ENCODE data around the gene CCDC85C.

DNA sequence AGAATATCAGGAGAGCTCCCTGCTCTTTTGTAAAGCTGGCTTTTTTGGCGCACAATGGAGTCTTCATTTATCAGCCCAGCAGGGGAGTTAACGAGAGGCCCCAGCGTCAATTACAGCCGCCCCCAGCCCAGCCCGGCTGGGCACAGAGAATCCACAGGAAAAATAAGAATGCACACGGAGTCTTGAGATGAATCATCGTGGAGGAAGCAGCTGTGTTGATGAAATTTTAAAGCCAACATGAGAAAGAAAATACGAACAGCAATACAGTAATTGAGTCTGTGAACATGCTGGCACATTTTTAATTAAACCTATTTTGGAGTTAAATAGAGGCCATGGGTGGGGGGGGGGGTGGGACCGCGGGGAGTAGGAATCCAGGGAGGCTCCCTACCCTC is 50.0 kb downstream of the CCNK start:
- PRO-cap: no peak

DNA sequence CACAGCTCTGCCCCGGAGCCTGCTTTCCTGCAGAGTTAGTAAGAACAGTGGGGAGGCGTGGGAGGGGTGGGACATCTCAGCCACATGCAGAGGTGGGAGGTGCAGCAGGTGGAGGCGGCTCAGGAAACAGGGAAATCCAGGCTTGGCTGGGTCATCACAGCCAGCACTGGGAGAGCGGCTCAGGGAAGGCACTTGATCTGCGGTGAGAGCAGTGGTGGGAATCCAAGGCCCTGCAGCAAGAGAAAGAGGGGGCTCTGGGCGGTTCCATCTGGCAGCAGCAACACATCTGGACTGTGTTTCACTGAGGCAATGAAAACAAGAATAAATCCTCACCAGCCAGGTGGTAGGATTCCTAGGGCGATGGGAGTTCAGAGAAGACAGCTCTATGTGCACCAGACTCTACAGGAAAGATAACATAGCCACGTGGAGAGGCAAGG is 57.7 kb downstream of the CCDC85C start:
- PRO-cap: no peak

DNA sequence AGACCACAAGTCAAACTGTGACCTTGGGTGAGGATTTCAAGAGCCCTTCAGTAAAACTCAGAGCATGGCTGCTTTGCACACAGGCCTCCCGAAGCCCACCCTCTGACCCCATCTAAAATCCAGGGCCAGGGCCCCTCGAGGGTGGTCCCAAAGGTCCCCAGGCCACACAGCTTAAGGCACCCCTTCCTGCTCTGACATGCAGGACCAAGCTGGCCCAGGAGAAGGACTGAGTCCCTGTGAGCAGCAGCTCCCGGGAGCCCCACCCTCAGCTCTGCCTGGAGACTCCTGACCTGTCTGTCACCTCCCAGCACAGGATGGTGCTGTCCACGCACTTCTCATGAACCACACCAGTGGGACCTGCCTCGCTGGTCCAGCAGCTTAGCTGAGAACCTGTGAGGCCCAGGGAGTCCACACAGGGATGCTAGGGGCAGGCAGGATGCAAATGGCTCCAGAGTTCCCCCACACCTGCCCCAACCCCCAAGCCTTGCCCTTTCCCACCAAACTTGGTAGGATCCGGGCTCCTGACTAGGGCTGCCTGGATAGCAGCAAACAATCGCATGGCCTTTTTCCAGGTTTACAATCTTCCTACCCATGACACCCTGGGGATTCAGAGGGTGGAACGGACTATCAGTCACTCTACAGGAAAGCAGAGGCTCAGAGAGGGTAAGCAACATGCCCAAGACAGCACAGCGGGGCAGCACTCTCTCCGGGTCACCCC is 27.7 kb downstream of the CCDC85C start:
- PRO-cap: no peak

- PRO-cap: no peak
Observed at GRCh38 chr14:99578348-99579182, 25.4 kb downstream of the CCDC85C start.

DNA sequence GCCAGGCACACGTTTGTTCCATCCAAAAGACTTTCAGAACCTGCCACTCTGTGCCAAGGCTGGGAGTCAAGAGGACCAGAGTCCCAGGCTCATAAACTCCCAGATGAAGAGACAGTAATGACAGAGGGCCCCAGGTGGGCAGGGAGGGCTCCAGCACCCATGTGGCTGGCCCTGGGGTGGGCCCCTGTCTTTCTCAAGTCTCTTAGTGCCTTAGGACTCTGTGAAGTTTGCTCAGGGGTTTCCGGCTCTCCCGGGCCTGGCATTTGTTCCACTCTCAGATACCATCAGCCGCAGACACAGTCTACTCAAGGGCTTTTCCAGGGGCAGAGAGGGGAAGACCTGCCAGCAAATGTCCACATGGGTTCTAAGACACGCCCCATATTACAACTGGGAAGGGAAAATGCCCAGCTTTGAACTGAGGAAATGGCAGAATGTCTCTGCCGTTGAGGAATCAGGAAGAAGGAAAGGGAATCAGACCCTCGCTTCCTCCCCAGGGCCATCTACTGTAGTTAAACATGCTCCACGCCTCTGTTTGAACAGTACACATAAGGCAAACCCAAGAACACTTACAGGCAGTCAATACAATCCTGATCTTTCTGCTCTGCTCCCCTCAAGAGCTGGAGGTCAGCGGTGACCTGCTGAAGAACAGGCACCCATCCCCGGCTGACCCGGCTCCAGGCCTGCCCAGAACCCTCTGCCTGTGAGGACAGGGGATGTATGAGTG is 7.9 kb downstream of the CCDC85C start:
- PRO-cap: no peak

- PRO-cap: no peak
Observed at GRCh38 chr14:99603796-99604717, at the start of gene CCDC85C. Gene CCDC85C, minus strand, starts transcription at chr14:99604207.

GRCh38 chr14:99944139-99945021 is 120.8 kb upstream of the EVL start:
- PRO-cap: no peak

DNA sequence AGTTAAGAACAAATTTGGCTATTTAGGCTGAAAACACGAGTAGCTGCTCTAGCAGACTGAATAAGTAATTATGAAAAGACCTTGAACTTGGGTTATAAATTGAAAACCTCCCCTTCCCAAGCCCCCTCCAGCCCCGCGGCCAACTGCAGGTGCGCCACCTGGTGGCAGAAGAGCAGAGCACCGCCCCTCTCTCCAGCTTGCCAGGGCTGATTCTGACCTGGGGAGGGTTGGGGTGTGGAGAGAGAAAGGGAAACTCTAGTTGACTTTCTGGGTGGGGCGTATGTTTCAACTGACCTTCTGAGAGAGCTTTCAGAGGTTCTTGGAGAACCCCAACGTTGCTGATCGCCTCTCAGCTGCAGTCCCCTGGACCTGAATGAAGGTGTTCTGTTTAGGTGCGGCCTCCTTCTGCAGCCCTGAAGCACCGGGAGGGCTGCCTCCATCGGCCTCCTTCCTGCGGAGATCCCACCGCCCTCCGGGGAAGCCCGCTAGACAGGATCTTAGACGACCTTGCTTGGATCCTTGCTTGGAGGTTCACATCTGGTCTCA is 118.2 kb upstream of the EVL start:
- PRO-cap: no peak

- PRO-cap: no peak
Observed at GRCh38 chr14:100018493-100018940, 46.7 kb upstream of the EVL start.

DNA sequence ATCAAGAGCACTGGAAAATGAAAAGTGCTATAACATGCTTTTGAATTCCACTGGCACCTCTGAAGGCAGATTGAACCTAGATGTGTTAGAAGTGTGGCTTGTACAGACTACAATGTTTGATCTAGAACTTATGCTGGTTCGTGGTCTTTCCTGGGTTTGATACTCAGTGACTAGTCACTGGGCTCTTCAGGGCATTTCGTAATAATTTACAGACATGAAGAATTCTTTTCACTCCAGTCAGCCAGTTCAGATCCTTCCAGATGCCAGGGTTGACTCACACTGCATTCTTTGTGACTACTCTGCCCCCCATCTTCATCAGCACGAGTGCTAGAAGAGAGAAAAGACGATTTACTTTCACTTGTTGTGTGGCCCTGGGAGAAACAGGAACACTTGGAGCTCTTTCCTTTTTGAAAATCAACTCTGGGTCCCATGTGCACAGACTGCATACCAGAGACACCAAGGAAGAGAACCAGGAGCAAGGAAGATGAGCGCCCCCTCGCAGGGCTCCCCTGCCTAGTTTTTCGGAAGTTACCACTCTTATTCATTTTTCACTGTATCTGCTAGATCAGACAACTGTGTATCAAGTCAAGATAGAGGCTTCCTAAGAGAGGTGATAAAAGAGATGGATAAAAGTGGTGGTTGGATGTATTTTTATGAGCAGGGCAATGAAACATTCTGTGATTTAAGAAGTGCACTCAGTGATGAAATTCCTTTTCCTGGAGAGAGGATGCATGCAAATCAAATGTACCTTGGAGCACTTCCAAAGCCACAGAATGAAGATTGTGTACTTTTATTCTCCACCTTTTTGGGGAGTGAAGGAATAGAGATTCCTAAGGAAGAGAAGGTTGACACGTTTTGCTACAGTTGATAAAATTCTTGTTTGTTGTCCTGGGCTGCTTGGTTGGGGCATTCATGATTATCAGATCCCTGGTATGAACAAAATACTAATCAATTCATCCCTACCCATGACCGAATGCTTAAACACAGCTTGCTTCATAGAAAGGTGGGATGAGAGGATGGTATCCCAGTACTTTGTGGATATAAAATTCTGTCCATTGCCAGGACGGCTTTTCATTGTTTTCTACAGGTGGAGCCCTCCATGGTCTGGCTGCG is 33.4 kb upstream of the EVL start:
- PRO-cap: no peak

DNA sequence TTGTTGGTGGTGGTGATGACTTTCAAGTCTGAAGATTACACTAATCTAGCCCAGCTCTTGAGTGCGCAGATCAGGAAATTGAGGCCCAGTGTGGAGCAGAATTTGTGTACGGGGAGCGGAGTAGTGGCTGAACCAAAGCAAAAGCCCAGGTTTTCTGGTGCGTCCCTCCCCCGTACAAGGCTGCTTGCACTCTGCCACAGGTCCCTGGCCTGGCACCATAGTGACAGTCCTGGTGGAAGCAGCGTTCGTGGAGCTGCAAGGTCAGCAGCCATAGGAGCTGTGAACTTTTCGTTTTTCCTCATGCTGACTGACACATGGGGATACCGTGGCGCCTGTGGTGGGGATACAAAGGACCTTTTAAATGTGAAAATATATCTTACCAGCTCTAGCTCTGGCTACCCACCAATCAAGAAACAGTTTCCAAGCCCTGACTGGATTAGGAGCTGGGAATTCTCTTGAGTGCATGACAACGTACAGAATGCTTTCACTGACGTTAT is 1.8 kb downstream of the EVL start:
- PRO-cap: no peak

GRCh38 chr14:100067469-100068391 is 2.5 kb downstream of the EVL start:
- PRO-cap: no peak

- PRO-cap: no peak
Observed at GRCh38 chr14:100084487-100085109, 19.4 kb downstream of the EVL start.

DNA sequence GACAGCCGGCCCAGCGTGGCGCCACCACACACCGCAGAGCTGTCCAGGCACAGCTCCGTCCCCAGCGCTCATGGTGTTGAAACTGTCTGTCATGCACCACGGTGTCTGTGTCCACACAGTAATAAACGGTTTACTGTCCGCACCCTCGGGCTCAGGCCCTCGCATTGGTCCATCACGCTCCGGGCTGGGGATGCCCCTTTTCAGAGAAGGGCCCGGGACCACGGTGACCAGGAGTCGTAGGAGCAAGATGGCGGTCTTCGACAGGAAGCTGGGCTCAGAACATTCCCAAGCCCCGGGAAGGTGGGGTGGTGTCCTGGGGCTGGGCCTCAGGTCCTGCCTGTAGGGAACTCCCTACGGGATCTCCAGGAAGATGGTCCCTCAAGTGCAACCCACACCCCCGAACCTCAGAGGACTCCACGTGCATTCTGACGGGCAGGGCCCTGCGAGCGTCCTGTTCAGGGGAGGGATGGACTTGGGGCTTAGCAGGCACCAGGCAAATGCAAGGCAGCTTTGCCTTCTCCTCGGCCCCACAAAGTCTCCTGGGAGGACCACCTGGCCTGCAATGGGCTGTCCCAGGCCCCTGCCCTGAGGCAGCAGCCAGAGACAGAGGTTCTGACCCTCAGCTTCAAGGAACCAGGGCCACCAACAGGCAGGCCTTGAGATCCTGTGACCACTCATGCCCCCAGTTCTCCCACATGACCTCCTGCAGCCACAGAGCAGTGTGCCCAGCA is 15.2 kb downstream of the DEGS2 start:
- PRO-cap: no peak

DNA sequence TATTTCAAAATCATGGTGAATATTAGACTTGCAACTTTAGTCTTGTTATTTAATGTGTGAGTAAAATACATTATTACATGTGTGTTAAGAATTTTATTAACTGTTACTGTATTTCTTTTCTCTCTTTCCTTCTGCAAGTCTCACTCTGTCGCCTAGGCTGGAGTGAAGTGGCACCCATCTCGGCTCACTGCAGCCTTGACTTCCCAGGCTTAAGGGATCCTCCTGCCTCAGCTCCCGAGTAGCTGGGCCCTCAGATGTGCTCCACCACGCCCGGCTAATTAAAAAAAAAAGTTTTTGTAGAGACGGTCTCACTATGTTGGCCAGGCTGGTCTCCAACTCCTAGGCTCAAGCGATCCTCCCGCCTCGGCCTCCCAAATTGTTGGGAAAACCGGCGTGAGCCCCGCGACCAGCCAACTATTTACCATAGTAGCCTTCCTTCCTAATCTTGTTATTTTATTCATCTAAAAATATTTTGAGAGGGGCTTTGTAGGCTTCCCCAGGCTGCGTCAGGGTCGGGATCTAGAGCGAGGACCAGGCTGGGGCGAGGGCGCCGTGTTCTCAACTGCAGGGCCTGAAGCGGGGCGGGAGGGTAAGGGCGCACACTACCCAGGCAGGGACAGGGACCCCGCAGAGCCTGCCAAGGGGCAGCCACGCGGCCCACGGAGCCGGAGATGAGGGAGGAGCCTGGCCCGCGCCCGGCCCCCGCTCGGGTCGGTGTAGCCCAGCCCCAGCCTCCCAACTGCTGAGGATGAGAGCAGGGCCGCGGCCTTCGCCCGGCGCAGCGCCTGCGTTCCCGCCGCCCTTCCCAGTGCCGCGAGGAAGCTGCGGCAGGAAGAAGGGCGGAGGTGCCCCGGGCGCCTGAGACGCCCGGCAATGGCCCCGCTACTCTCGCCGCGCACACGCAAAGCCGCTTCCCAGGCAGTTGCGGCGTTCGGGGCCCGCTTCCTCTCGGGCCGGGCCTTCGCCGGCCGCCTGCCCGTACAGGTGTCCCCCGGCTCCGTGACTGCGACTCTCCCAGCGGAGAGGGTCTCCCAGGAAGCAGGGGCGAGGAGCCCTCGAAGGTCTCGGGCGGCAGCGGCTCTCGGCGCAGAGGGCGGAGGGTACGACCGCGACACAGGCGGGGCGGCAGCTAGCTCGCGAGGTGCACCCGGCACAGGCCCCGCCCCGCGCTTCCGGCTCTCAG is 25.1 kb upstream of the YY1 start:
- PRO-cap: bidirectional peak, plus-strand start at position 808 of the sequence, minus-strand start at position 744 of the sequence; bidirectional peak, plus-strand start outside the sequence, minus-strand start at position 1,156 of the sequence

DNA sequence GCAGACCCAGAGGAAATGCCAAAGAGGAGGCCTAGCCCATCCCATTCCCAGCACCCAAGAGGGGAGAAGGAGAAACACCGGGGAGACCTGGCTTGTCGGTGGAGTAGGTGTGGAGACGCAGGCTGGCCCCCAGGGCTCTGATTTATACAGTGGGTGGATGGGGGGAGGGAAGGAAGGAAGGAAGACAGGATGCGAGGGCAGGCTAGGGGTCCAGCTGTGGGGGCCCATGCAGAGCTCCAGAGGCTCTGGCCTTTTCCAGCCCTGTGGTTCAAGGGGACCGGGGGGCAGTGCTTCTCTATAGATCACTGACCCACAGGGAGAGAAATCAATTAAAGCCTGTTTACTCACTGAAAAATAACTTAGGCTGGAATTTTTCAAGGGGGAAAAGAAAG is 16.2 kb upstream of the YY1 start:
- PRO-cap: no peak

- PRO-cap: no peak
Observed at GRCh38 chr14:100266180-100266710, 27.3 kb downstream of the YY1 start.

DNA sequence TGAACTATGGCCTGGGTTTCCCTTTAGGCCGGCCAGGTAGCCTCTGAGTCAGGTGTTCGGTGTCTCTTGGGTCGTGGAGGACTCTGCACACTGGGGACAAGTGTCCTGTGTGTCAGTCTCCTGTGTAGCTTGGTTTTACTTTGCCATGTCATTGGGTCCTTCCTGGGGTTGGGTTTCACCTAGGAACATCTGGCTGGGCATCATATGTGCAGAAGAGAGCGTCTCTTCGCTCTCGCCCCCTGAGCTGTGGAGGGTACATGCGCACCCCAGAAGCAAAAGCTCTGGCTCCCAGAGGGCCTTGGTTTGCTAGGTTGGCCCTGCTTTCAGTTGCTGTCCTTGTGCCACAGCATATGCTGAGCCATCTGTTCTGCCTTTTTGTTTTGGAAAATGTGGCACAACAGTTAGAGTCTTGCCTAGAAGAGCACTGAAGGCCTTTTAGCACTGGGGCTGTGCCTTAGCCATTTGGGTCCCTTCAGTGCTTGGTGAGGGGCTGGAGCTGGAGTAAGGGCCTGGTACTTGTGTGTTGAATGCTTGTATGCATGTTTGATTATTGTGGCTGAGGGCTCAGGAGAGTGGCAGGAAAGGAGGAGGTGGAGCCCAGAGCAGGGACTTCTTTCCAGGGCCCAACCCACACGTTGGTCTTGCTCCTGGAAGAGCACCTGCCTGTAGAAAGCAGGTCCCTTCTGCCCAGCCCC is 60.4 kb downstream of the WDR25 start:
- PRO-cap: no peak

DNA sequence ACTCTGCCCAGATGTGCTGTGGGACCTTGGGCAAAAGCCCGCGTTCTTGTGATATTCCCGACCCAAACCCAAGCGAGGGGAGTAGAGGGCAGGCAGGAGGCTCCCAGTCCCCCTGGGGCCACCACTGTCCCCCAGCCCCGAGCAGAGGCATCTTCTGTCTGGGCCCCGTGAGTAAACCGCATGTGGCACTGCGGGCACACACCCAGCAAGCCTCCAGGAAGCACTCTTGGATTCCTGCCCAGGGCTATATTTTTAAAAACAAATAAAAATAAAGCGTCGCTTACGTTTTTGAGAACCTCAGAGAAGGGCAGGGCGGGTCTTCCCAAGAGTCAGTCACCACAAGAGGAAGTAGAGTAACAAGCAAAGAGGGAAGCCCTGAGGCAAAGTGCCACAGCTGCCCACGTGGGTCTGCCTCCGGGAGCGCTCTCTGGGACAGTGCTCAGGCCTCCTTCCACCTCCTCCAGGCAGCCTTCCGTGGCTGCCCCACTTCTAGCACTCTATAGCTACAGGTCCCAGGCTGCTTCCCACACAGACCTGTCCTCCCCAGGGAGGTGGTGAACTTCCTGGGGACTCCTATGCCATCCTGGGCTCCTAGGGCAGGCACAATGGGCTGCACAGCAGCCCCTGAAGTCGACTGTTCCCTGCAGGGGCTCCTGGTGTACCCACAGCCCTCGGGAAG is 39.3 kb downstream of the BEGAIN start:
- PRO-cap: no peak

DNA sequence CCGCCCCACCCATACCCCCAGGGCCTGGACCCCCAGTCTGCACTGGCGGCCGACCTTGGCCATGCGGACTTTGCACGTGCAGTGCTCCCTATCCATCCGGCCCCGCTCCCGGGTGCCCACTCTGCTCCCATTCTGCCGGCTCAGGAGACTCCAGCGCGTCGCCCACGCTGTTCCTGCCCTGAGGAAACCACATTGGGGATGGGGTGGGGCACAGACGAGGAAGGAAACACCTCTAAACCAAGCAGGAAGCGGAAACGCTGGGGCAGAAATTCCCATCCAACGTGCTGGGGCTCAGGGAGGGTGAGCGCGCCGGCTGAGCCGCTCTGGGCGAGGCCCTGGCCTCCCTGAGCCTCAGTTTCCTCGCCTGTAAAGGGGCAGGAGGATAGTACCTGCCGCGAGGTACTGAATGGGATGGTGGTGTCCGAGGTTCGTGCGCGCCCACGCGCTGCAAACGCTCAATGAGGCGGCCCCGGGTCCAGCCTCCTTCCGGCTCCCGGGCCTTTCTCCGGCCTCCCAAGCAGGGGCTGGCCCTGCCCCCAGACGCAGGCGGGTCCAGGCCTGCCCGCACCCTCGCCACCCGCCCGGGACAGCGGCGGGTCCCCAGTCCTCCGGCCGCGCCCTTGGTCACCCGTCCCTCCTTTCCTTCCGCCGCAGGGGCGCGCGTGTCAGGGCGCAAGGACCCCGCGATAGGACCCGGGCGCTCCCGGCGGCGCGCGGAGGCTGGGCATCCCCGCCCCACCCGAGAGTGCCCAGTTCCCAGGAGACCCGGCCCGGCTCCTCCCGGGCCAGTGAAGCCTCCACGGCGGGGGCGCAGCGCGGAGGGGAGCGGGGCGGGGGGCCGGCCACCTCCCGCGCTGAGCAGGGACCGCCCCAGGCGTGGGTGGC is 670 bp downstream of the BEGAIN start:
- PRO-cap: unidirectional peak, plus-strand start at position 275 of the sequence; bidirectional peak, plus-strand start at position 567 of the sequence, minus-strand start at position 460 of the sequence; bidirectional peak, plus-strand start outside the sequence, minus-strand start at position 662 of the sequence